Neural cell (in vitro differentiated cells): ENCODE data around the genes ZCCHC13, RLIM, LPAR4 and GPR174.

- RAMPAGE, long total RNA = no peak
These were observed at the start of gene ZCCHC13 for GRCh38 chrX:74304019-74304475. ZCCHC13 (plus strand) TSS chrX:74304180.

DNA sequence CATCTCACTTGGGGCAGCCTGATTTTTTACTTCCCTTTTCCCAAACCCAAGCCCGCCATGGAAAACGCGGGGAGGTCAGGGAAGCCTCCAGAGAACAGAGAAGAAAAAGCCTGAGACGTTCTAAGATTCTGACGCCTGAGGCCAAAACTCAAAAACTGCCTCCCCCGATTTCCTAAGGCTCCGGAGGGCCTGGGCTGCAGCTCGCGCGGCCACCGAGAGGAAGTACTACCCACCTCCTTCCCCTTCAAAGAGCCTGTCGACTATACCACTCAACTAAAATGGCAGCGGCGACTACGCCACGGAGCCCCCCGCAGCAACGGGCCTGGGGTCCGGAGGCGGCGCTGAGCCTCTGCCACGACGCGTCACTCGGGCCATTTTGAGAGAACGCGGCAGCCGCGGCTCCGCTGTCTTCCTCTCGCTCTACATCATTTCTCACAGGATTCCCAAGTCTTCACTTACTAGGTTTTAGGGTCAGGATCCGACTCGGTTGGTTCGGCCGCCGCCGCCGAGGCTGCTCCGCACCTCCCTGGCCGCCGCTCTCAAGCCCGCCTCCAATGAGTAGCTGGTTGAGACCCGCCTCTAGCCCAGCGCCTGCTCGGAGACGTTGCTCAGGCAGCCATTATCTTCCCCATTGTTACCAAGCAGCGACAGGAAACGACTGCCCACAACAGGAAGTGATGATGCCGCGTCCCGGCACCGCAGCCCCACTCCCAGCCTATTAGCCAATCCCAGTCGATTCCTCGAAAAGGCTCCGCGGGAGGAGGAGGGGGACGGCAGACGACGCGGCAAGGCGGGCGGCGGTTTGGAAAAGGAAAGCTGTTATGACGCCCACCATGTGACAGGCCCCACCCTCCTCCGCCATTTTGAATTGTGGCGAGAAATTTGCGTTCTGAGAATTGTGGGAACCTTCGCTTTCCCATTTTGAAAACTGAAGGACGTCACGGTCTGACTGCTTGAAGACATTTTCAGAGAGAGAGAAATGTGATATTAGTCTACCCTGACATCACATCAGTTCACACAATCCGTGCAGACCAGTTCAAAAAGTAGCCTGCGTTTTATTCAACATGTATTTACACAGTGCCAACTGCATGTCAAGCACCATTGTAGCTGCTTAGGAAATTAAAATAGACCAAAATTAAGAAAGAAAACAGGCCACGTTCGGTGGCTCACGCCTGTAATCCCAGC lies at the start of gene RLIM:
Gene RLIM (minus strand): TSS at position 662 of the 1,185 bp plus-strand sequence.
- RAMPAGE, long total RNA = start-site peak on the minus strand centred at position 595 of the sequence, 139 bp wide, 13,549 and 10,289 reads in 2 replicates

DNA sequence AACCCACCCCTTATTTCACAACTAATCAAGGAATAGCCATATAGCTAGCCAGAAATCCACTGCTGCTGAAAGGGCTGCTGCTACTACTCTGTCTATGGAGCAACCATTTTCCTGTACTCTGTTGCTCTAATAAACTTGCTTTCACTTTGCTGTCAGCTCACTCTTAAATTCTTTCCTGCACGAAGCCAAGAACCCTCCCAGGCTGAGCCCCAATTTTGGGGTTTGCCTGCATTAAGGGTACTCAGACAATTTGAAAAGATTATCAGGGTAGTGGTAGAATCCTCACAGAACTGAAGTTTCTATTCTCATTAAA lies 69.1 kb downstream of the ABCB7 start:
- RAMPAGE, long total RNA = no peak

DNA sequence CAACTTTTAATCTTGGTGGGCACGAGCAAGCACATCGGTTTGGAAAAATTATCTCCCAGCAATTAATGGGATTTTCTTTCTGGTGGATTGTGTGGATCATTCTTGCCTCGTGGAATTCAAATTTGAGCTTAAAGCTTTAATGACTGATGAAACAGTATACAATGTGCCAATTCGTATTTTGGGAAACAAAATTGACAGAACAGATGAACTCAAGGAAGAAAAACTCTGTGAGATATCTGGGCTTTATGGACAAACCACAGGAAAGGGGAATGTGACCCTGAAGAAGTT lies 99.7 kb upstream of the MAGEE2 start:
- RAMPAGE, long total RNA = no peak

DNA sequence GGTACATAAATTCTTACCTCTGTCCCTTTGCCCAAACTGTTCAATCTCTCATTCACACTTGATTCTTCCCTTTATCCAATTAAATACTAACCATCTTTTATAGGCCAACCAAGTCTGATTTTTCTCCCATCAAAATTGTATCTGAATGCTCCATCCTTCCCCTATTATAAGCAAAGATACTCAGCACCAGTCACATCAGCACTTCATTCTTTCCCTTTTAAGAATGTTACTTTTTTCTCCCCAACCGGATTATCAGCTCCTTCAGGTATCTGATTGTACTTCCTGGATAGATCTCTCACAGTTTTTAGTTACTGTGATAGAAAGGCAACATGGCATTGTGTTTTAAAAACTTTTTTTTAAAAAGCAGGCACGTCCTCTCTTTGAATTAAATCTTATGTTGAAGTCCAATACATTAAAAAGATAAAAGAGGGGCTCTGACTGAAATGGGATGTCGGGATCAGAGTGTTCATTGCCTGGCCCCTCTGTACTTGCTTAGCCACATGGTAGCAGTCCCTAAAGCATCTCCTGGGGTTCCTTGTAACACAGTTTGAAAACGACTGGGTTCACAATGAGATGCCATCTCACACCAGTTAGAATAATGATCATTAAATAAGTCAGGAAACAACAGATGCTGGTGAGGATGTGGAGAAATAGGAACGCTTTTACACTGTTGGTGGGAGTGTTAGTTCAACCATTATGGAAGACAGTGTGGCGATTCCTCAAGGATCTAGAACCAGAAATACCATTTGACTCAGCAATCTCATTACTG lies 107.6 kb downstream of the FGF16 start:
- RAMPAGE, long total RNA = no peak

- RAMPAGE, long total RNA = no peak
These were observed 132.1 kb downstream of the ATRX start for GRCh38 chrX:77653911-77654372.

DNA sequence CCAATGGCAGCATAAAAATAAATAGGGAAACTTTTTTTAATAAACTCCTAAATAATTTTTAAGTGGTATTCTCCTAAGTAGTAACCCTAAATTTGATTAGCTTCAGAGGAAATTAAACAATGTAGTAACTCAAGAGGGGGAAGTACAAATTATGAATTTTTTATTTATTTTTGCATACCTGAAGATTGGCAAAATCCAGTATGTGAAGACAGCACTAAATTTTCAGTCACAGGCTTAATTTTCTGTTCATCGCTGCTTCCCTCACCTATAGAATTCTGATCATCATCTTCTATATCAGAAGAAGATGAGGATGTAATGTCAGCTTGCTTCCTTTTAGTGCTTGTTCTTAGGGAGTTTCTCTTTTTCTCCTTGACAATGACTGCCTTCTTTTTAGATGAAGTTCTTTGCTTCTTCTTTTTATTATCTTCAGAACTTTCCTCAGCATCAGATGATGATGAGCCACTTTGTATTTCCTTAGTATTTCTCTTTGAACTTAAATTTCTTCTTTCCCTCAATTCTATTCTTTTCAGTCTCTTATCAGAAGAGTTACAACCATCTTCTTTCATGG lies 104.6 kb downstream of the ATRX start:
- RAMPAGE, long total RNA = no peak

GRCh38 chrX:77683265-77684073 lies 102.5 kb downstream of the ATRX start:
- RAMPAGE, long total RNA = no peak

DNA sequence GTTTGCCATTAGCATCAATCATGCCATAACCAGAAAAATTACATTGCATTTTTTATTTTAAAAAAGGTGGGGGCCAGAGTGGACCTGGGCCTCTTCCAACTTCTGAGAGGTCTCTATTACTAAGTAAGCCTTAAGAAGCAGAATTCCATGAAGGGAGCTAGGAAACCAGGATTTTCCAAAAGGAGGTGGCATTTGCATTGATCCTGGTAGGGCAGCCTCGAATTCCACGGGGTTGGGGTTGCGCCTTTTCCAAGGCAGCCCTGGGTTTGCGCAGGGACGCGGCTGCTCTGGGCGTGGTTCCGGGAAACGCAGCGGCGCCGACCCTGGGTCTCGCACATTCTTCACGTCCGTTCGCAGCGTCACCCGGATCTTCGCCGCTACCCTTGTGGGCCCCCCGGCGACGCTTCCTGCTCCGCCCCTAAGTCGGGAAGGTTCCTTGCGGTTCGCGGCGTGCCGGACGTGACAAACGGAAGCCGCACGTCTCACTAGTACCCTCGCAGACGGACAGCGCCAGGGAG lies 400 bp upstream of the PGK1 start:
- RAMPAGE, long total RNA = start-site peak on the minus strand centred at position 387 of the sequence, 44 bp wide, 5 and 14 reads in 2 replicates

DNA sequence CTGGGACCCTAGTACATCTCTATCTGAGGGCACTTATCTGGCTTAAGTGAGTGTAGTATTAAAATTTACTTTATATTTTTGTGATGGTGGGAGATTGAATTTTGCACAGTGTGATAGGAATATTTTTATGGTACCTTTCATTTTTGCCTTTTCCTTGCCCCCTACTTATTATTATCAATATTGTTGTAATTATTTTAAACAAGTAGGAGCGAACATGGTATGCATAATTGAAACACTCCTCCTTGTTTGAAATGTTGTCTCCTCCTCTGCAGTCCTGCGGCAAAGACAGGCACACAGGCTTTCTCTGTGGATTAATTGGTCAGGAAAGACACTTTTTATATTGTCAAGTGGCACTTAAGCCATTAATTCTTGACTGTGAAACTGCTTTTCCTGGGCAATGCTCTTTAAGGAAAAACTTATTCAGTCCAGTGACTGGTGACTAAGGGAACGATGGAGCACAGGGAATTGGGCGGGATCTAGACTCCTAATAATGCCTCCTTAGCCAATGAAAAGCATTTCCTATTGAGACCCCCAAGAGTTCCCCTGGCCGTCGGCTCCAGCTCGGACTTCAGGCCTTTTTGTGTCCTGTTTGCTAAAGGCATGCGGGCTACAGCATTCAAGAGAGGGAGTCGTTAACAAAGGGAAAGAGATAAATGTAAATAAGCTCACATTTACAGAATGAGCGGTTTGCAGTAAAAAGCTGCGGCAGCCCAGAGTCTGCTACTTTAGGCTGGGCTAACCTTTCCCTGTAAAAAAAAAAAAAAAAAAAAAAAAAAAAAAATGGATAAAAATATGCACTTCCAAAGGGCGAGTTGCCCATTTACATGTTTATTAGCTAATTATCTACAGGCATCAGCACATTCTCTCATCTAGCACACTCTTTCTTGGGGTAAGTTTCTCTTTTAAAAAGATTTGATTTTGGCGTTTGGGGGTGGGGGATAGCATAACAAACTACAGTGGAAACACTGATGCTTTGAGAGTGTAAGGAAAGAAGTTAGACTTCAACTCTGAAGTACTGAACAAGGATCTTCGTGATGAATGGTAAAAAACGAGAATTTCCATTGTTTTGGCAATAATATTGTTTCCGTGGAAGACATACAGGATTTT lies at the start of gene LPAR4:
Gene LPAR4 (plus strand): TSS at position 575 of the 1,107 bp plus-strand sequence.
- RAMPAGE, long total RNA = start-site peak on the plus strand centred at position 572 of the sequence, 77 bp wide, 44 and 86 reads in 2 replicates

DNA sequence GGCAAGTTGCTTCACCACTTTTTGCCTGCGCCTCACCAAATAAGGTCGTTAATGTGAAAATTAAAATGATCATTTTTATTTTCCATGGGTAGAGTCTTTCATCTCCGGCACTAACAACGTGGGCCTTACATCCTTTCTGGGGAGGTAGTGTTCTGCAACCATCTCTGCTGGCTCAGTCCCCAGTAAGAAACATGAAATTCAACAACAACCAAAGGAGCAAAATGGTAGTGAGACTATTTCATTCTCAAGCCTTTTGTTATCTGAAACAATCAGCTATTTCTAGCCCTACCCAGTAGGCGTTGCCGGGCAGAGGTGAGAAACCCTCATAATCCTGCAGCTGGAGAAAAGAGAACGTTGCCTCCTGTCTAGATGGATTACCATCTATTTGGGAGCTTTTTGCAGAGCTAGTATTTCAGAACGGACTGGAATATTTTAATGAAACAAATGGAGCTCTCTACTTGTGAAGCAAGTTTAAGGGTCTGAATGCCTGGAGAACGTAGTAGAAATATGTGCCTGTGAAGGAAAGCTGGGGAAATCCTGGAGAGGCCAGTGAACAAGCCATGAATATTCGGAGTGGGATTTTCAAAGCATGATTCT lies 66.4 kb upstream of the GPR174 start:
- RAMPAGE, long total RNA = no peak

GRCh38 chrX:79144182-79144952 lies at the start of gene GPR174:
GPR174 (plus strand) TSS chrX:79144688.
- RAMPAGE, long total RNA = no peak

DNA sequence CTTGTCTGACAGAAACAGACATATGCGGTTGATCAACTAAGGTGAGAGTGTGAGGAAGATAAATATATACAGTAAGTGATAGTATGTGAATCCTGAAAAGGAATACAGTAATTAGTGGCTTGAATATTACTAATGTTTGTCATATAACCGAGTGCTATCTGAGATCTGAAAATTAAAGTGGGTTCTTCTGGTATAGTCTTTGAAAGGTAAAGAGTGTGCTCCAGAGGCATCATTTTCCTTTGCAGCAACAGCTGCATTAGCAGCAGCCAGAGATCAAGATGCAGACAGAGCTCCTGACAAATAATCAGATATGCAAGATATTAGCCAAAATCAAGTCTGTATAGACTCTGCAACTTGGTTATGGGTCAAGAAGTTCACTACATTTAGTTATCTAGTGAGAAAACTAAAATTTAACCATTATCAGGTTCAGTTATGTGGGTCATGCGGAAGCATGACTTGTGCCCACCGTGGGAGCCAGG lies 3.3 kb downstream of the GPR174 start:
- RAMPAGE, long total RNA = no peak

GRCh38 chrX:81238420-81238650 lies 36.4 kb downstream of the SH3BGRL start:
- RAMPAGE, long total RNA = no peak

- RAMPAGE, long total RNA = no peak
These were observed 11.5 kb upstream of the POU3F4 start for GRCh38 chrX:83496632-83496952.

DNA sequence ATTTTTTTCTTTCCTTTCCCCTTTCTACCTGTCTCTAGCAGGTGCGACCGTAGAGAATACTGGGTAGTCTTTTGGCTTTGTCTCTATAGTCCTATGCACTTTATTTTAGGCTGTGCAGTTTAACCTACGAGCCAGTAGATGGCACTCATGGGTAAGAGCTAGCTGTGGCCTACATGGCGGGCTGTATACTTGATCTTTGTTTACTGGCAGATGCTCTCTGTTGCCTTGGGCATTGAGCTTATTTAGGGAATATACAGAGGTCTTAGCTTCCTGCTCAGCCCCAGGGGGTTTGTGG lies 227.5 kb upstream of the HDX start:
- RAMPAGE, long total RNA = no peak

GRCh38 chrX:85031207-85031668 lies 27.6 kb downstream of the APOOL start:
- RAMPAGE, long total RNA = no peak

DNA sequence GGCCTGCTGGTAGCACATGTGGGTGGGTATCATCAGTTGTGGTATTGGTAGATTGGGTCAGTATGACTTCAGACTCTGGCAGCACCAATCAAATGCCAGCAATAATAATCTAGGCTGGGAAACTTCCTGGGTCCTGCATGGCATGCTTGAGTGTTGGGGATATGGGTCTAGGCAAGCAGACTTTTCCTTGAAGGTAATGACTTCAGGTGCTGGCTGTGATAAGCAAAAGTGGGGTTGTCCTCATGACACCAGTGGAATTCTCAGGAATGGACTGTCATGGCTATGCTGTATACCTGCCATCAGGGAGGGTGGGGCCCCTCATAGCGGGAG lies 577.5 kb downstream of the DACH2 start:
- RAMPAGE, long total RNA = no peak

DNA sequence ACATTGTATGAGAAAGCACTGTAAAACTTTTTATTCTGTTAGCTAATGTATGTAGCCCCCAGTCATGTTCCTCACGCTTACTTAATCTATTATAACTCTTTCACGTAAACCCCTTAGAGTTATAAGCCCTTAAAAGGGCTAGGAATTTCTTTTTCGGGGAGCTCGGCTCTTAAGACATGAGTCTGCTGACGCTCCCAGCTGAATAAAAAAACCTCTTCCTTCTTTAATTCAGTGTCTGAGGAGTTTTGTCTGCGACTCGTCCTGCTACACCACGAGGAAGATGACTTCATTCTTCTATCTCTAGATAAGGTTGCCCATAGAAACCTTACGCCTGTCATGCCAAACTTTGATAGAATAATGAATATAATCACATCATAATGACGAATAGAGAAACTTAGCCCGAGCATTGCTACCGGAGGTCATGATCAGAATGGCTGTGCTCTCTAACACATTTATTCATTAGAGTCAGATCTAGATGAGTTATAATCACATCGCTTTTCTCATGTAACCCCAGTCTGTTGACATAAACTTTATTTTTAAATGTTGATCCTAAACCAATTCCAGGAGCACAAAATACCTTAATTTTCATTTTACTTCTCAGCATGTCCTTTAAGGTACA lies 235.0 kb downstream of the NAP1L3 start:
- RAMPAGE, long total RNA = no peak

- RAMPAGE, long total RNA = no peak
These were observed 531.0 kb downstream of the FAM133A start for GRCh38 chrX:94205067-94205353.